Lung (tissue), 4 donors: ENCODE results near the genes TMEM97 and RAB34.

DNA sequence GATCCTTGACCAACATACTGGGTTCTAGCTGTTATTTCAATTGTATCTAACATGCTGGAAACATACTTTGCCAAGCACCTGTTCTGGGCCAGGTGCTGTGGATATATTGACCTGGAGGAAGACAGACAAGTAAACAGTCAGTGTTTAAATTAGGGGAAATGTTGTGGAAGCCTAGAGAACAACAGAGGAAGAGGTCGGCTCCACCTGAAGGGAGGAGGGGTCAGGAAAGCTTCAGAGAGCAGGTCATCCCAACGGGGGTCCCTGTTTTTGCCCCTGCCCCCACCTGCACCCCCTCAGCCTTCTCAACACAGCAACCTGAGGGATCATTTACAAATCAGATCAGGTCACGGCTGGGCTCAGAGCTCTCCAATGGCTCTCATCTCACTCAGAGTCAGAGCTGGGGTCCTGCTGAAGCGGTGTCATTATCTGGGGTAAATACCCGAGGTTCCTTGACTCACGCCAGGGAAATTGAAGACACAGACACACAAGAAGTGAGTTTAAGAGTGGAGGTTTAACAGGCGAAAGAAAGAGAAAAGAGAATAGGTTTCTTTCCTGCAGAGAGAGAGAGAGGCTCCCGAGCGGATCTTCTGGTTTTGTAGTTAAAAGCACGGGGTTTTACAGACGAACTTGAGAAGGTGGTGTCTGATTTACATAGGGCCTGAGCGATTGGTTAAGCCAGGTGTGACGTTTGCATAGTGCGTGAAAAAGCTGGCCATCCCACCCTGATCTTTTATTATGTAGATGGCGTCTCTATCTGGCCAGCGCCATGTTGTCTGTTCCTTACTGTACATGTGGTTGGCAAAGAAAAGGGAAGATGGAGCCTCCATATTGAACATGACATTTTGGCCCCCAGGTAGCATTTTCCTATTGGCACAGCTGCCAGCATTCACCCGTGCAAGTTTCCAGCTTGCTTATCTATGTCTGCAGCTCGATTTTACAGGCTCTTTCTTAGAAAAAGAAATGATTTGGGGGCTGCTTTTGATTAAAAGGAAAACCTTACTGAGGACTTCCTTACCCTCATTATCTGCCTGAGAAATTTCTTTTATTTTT, 51.3 kb downstream of the WSB1 start:
- PRO-cap, result no peak
- RAMPAGE, long total RNA, result no peak
- RRBS, result no CpG with 5 or more reads among the region's 18 CpGs

GRCh38 chr17:27495489-27495838, 39.2 kb downstream of the KSR1 start:
- PRO-cap, result no peak
- RAMPAGE, long total RNA, result no peak
- RRBS, result no CpG with 5 or more reads among the region's 5 CpGs

DNA sequence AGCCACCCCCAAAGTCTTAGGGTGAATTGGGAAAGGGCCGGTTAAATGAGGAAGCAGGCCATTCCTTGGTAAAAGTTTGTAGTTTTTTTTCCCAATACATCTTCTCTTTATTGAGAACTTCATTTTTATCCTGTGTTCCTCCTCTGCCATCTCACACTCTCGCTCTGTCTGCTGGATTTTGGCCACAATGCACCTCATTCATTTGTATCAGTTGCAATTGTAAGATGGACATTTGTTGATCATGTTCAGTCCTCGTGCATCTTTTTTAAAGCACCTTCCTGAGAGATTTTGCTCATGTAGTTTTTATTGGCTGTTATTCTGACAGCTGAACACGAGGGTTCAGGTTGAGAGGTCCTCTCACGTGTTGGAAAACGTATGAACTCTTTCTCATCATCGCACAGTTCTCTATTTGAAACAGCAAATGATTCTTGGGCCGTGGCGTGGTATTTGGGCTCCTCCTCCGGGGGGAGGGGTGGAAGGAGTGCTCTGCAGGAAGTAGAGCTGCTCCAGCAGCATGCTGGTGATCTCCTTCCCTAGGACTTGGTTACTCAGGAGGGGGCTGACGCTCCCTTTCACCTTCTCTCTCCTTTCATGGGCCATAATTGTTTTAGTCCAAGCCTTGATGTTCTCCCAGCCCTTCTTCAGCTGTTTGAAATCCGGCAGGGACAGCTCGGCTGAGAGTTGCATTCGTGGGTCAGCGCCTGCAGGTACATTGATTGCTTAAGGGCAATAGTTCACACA, 70.3 kb downstream of the KSR1 start:
- PRO-cap, result no peak
- RAMPAGE, long total RNA, result no peak
- RRBS, result no CpG with 5 or more reads among the region's 15 CpGs

GRCh38 chr17:27648801-27649456, 17.9 kb downstream of the LGALS9 start:
- PRO-cap, result no peak
- RAMPAGE, long total RNA, result no peak
- RRBS, result no CpG with 5 or more reads among the region's 11 CpGs

GRCh38 chr17:27862018-27862400, 31.2 kb downstream of the LYRM9 start:
- PRO-cap, result no peak
- RAMPAGE, long total RNA, result no peak
- RRBS, result no CpG with 5 or more reads among the region's 4 CpGs

DNA sequence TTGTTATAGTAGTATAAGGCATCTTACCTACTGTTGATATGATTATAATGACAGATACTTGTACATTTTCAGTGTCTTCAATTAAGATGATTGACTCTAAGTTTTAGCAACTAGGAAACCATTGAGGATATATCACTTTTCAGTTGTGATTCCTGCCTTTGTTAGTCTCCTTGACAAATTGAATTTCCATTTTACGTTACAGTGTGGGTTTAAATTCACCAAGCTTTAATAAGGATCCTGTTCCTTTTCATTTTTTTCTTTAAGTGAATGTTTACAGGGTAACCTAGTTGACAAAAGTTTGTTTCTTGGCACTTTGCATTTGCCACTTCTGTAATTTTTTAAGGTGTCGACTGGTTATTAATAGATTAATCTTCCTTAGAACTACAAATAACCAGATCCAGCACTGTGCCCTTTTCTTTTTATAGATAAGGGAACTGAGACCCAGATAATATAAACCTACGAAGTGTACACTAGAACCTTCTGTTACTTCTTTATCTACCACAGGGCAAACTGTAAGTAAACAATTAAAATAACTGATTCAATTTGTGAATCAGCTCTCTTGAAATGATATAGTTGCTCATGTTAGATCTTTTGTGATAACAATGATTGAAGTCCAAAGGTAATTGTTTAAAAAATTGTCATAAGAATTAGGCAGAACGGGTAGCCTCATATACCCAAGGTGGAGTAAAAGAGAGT, 55.3 kb downstream of the NLK start:
- PRO-cap, result no peak
- RAMPAGE, long total RNA, result no peak
- RRBS, result no CpG with 5 or more reads among the region's 4 CpGs

- PRO-cap, result no peak
- RAMPAGE, long total RNA, result no peak
- RRBS, result 70% methylated on average over 1 of the region's 10 CpGs
These were observed 89.1 kb upstream of the TMEM97 start for GRCh38 chr17:28229802-28230426.

GRCh38 chr17:28232913-28233678, 85.9 kb upstream of the TMEM97 start:
- PRO-cap, result no peak
- RAMPAGE, long total RNA, result no peak
- RRBS, result no CpG with 5 or more reads among the region's 16 CpGs

GRCh38 chr17:28318992-28320047, at the start of gene TMEM97:
TMEM97 (plus strand) TSS chr17:28319200.
- PRO-cap, result bidirectional peak, plus-strand start at chr17:28319133, minus-strand start at chr17:28318939
- RAMPAGE, long total RNA, result no peak
- RRBS, result no CpG with 5 or more reads among the region's 58 CpGs

DNA sequence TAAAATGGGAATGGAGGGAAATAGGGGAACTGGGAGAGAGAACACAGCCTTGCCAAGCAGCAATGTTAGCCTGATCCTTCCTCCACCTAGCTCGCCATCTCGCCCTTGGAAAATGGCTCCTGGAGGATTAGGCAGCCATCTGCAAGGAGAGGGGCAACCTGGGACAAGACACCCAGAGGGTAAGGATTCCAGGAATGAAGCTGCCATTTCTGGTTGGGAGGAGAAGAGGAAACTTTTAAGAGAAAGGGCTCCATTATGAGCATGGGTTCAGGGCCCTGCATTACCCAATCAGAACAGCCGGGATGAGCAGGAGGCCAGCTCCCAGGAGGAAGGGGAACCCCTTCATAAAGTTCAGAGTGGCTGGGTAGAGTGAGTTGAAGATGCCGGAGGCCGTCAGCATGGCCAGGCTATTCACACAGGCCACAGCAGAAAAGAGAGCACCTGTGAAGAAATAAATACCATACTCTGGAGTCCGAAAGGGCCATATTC, 5.6 kb downstream of the SLC46A1 start:
- PRO-cap, result no peak
- RAMPAGE, long total RNA, result no peak
- RRBS, result 81% methylated on average over 1 of the region's 6 CpGs

DNA sequence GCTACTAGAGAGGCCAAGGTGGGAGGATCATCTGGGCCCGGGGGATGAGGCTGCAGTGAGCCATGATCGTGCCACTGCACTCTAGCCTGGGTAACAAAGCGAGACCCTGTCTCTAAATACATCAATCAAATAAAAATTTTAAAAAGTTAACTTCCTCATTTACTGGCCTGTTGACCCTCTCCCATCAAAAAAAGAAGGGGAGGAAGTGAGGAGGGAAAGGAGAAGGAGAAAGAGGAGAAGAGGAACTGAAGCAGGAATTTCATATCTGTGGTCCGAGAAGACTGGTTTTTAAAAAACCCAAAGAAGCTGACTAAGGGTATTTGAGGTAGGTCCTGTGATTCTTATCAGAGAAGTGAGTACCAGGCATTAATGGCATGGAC, 2.1 kb downstream of the SLC46A1 start:
- PRO-cap, result no peak
- RAMPAGE, long total RNA, result no peak
- RRBS, result no CpG with 5 or more reads among the region's 4 CpGs

DNA sequence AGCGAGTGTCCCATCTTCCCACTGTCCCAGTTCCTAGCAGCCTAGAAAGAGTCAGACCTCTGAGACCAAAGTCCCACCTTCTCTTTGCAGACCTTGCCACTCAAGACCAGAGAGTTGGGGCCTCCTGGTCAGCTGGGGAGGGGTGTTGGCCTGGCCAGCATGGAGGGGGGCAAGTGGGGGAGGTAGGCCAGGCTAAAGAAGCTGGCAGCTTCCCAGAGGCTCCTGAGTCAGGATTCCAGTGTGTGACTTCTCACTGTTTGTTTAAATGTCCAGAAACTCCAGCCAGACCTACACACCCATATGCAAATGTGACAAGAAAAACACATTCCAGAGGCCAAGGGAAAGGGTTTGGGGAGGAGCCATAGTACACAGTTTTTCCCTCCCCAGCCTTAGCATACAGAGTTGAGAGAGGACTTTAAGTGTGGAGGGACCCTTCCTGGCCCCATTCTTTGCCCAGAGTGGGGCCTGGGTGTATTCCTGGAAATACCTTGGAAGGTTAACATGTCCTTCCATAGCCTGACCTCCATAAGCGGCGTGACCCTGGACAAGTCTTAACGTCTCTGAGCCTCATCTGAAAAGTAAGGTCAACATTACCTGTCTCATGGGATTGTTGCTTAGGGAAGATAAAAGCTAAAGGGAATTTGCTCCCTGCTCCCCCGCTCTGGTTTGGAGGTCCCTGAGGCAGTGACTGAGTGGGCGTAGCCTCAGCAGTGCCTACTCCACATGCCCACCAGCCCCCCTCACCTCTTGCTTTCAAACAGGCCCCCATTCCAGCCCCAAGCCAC, 19.0 kb downstream of the FOXN1 start:
- PRO-cap, result no peak
- RAMPAGE, long total RNA, result no peak
- RRBS, result no CpG with 5 or more reads among the region's 6 CpGs

GRCh38 chr17:28551574-28551773, 950 bp downstream of the UNC119 start:
- PRO-cap, result no peak
- RAMPAGE, long total RNA, result no peak

- PRO-cap, result no peak
- RAMPAGE, long total RNA, result no peak
- RRBS, result 2% methylated on average over 23 of the region's 37 CpGs
These were observed 521 bp downstream of the PIGS start for GRCh38 chr17:28570674-28571331.

DNA sequence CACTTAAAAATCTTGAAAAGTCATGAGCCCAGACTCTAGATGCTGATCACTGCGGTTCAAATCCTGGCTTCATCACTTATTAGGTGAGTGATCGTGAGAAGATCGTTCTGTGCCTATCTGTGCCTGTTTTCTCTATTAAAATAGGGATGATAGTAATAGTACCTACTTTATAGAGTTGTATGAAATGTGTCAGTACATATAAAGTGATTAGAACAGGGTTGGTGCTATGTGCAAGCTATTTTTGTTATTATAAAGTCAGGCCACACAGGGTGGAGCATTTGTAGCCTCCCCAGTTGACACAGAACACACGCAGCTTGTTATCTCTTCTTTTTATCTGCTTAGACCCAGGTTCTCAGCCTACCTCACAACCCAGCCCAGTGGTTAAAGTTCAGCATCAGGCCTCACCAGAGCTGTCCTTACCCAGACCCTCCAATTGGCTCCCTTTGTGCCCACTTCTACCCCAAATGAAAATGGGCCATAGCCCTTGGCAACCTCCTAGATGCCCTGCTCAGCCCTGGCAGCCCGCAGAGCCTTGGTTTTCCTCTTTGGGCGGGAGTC, 857 bp upstream of the PIGS start:
- PRO-cap, result no peak
- RAMPAGE, long total RNA, result no peak
- RRBS, result no CpG with 5 or more reads among the region's 6 CpGs

DNA sequence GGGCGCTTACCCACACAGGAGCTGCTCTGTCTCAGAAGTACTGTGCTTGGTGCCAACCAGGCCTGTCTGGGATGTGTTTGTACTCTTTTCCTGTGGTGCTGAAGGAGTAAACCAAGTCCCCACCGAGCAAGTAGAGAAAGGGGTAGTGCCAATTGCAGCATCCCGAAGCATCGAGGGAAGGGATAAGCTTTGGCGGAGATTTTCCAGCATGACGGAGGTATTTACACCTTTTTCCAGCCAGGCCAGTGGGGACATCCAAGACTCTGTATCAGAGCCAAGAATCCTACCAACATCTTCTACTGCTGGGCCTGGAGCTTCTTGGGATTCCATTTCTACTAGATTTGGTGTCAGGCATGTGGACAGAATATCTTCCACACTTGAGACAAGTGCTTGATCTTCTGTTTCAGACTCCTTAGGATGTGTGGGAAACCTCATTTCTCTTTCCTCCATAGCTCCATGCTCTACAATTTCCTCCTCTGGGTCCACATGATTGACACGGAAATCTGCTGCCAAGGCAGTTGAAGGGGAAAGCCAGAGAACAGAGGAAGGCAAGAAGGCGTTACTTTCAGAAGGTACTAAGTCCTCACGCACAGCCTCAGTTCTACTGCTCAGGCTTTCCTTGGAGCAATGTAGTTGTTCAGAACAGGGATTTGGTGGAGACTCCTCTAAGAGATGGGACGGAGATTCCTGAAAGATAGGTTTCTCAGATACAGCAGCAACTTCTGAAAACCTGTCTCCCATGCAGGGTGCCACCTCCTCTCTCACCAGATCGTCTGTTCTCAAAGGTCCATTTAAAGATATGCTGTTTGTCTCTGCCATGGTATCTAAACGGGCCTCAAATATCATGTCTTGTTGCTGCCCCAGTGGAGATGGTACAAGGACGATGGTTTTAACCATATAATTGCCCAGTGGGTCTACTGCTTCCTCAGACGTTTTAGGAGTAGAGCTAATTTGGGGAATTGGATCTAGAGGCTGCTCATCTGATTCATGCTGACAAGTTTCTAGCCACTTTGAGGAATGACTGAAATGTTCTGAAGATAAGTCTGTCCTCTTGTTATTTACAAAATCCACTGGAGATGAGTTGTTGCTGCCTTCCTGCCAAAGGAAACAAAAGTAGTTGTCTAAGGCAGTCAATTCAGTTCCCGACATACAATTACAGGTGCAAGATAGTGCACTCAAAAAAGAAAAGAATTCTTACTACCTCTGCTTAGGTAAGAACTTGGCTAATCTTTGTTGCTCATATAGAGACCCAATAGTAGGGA, 6.4 kb downstream of the SPAG5 start:
- PRO-cap, result no peak
- RAMPAGE, long total RNA, result no peak
- RRBS, result no CpG with 5 or more reads among the region's 15 CpGs

DNA sequence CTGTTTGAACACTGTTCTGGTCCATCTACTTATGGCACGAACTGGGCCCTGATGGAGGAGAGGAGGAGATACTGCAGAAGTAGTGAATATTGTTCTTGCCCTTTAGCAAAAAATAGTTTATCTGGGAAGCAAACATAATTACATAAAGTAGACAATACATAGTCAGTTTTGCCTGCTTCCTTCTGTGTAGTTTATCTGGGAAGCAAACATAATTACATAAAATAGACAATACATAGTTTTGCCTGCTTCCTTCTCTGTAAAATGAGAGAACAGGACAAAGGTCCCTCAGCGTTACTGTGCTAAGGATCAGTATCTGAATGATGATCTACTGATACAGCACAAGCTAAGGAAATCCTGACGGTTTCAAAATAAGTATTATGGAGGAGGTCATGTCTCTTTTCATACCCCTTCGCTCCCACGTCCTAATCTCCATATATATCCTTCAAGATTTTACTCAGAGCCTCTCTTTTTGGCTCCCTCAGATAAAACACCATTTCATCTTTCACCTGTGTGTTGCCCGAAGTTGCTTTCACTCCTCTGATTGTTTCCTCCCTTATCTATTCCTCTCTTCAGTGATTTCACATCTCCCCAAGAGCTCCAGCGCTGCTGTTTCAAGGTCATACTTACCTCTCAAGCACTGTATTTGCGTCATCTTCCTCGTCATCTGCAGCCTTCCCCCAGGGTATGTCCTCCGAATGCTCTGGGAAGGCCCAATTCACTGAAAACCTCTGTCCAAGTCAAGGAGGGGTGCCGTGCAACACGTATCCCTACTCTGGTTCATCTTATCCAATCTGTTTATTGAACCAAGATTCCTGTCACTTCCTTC, 1.1 kb upstream of the BLTP2 start:
- PRO-cap, result no peak
- RAMPAGE, long total RNA, result no peak
- RRBS, result no CpG with 5 or more reads among the region's 12 CpGs

DNA sequence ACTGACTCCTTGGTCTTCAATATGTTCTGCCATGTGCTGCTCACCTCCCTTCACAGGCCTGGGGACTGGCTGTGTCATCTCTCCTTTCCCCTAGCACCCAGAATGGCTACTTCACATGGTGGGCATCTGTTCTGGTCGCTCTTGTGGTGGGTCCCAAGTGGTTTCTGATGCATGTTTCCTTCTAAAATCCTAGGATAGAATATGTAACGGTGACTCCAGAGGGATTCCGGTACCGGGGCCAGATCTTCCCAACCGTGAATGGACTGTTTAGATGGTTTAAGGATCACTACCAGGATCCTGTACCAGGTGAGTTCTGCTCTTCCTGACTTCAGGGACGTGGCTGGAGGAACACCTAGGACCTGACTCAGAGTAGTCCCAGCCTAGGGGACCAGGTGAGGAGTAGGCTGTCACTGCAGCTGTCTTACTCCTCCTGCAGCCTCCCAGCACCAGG, 12.1 kb downstream of the PROCA1 start:
- PRO-cap, result no peak
- RAMPAGE, long total RNA, result no peak
- RRBS, result no CpG with 5 or more reads among the region's 6 CpGs

GRCh38 chr17:28717566-28718730, at the start of gene RAB34:
RAB34 (minus strand) TSS chr17:28717868.
- PRO-cap, result bidirectional peak, plus-strand start at chr17:28717945, minus-strand start at chr17:28717868
- RAMPAGE, long total RNA, result no peak
- RRBS, result 5% methylated on average over 28 of the region's 70 CpGs

- PRO-cap, result no peak
- RAMPAGE, long total RNA, result no peak
- RRBS, result 1% methylated on average over 10 of the region's 28 CpGs
These were observed 386 bp upstream of the TLCD1 start for GRCh38 chr17:28726474-28726763.